B cell (primary cell): ENCODE data around the genes SIRT3, IFITM1, HRAS and GATD1.

DNA sequence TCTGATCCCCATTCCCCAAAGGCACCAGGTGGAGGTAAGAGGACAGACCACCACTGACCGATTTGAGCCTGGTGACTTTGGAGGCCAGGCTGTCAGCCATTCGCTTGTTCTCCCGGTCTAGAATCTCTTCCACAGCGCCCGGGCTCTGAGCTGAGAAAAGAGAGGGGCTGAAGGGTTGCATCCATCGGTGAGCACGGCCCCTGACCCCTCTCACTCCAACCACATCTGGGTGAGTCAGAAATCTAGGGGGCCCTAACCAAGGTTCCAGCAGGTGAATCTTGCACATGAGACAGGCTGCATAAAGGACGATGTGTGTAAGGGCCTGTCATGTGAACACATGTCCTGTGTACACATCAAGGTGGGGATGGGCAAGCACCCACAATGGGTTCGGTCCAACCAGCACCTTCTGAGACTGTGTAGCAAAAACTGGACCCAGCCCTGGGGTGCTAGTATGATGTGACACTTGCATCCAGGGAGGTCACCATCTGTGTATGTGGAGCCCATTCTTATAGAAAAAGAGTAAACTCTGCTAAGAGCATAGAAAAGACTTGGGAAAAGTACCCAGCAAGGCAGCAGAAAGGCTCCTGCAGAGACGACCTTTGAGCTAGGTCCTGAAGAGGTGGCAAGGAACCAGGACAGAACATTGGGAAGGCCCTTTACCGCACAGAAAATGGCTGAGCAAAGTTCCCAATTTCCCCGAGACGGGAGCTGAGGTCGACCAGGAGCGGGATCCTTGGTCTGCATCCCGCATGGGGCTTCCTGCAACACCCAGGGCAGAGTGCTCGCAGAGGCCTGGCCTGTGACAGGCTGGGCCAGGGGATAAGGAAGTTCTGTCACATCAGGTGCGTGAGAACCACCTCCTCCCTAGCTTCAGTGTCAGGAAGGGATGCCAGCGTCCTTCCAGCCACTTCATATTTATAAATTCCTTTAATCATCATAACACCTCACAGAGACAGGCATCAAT is 1.0 kb downstream of the BET1L start:
- PRO-cap: unidirectional peak, minus-strand start at position 278 of the sequence
- CAGE, long polyA plus RNA: no peak

- PRO-cap: no peak
- CAGE, long polyA plus RNA: no peak
Measured at GRCh38 chr11:206858-207289, 325 bp downstream of the BET1L start.

- PRO-cap: no peak
- CAGE, long polyA plus RNA: no peak
Measured at GRCh38 chr11:209370-209552, 1.8 kb downstream of the RIC8A start.

DNA sequence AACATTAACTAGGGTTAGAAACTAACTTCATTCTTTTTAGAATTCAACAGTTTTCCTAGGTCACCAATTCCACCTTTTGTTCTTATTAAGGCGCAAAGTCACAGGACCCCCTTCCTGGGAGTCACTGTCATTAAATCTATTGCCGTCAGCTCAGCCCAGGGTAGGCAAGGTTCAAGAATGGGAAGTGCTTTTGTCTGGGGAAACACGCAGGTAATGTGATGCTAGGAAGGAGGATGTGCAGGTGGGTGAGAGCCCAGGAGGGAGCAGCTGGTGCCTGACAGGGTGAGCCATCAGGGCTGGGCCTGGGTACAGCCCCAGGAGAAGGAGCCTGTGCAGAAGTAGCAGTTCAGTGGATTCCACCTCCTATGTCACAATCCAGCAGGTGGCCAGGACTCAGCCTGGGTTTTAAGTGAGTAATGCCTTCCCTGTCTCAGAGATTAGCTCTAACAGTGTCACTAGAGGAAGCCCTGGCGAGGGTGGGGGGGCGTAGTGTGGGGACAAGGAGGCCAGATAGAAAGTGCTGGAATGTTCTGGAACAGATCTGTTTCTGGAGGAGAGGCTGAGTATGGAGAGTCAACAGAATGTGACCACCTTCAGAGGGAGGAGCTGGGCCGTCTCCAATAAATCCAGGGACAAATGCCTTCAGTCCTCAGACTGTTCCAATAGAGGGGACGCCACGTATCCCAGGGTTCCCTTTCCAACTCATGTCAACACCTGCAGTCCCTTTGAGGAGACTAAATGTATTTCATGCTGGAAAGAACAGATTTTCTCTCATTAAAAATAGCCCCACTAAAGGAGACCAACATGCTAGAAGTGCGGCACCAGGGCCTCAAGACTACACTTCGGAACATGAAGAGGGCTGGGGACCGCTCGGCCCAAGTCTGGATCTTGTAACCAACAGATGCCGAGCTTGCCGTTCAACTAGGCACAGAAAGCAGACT is 8.2 kb downstream of the RIC8A start:
- PRO-cap: no peak
- CAGE, long polyA plus RNA: no peak

- PRO-cap: unidirectional peak, plus-strand start at chr11:236041; unidirectional peak, plus-strand start at chr11:236092; bidirectional peak, plus-strand start at chr11:236546, minus-strand start at chr11:236342
- CAGE, long polyA plus RNA: no peak
Measured at GRCh38 chr11:235771-236684, at the start of gene SIRT3. Gene SIRT3, minus strand, starts transcription at chr11:236342.

DNA sequence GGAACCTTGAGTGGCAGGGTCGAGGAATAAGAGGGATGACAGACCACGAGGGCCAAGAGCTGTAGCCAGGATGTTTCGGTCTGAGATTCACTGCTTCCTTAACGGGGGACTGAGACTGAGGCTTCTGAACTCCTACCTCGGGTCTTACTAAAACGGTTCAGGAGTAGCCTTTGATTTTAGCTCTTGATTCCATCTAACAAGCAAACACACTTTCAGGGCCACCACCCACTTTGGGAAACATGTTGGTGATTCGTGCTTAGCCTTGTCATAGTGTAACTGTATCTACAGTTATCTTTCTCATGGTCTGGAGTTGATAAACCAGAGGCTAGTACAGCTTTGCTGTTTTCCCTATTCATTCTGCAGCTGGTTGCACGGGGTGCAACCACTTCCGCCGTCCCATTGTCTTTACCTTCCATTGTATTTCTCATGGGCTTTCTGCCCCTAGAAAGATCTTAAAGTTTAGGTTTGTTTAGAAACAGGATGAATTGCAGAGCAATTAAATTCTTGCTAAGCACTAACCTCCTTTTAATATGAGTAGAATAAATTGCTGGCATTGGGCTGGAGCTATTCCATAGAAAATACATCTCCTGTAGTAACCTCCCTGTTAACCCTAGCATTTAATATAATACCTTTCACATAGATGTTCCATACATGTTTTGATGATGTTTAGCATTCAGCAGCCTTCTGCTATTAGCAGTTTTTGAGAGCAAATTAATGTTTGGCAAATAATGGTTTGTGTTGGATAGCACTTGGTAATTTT is 709 bp downstream of the PSMD13 start:
- PRO-cap: no peak
- CAGE, long polyA plus RNA: no peak

- PRO-cap: bidirectional peak, plus-strand start at chr11:314040, minus-strand start at chr11:314095; bidirectional peak, plus-strand start at chr11:314497, minus-strand start at chr11:314315
- CAGE, long polyA plus RNA: start-site peak on the plus strand at chr11:314047-314167, 1,736 and 1,299 reads in 2 replicates
Measured at GRCh38 chr11:313788-314823, at the start of gene IFITM1. Gene IFITM1, plus strand, starts transcription at chr11:314040.

DNA sequence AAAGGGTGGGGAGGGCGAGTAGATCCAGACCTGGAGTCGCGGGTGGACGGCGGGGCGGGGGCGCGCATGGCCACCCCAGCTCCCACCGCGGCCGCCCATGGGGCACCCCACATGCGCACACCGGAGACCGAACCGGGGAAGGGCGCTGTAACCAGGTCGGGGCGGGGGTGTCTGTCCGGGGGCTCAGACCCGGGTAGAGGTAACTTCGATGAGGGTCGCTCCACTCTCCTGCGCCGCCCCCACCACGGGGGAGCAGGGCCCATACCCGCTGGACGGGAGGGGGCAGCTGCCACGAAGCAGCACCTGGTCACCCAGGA is 1.9 kb downstream of the IFITM3 start:
- PRO-cap: no peak
- CAGE, long polyA plus RNA: no peak

GRCh38 chr11:416120-416724 is 1.4 kb upstream of the SIGIRR start:
- PRO-cap: no peak
- CAGE, long polyA plus RNA: no peak

- PRO-cap: no peak
- CAGE, long polyA plus RNA: no peak
Measured at GRCh38 chr11:490725-491133, 16.3 kb downstream of the RNH1 start.

GRCh38 chr11:503015-503942 is 3.8 kb downstream of the RNH1 start:
- PRO-cap: no peak
- CAGE, long polyA plus RNA: no peak

GRCh38 chr11:513578-513799 is 6.4 kb upstream of the RNH1 start:
- PRO-cap: no peak
- CAGE, long polyA plus RNA: no peak

- PRO-cap: bidirectional peak, plus-strand start at chr11:535789, minus-strand start at chr11:535566
- CAGE, long polyA plus RNA: no peak
Measured at GRCh38 chr11:535159-536095, at the start of gene HRAS. Gene HRAS, minus strand, starts transcription at chr11:535576.

- PRO-cap: no peak
- CAGE, long polyA plus RNA: no peak
Measured at GRCh38 chr11:587869-588427, 11.7 kb downstream of the PHRF1 start.

DNA sequence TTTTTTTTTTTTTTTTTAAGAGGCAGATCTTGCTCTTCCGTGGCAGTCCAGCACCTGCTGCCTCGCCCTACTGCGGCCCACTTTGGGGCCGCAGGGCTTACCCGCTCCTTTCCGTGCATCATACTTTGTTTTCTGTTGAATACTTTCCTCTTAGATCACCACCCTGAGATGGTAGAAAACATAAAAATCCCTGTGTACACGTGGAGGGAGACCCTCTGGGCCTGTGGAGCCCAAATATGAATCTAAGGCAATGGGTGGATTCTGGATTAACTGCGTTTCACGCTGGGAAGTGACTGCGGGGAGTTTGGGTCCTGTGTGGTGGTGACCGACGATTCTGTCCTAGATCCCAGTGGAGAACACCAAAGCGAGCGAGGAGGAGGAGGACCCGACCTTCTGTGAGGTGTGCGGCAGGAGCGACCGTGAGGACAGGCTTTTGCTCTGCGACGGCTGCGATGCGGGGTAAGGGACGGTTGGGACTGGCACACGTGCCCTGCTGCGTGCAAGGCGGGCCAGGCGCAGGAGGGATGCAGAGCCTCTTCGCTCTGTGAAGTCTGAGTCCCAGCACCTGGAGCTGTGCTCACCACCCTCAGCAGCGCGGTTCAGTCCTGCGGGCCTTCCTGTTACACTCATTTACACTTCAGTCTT is 16.1 kb downstream of the PHRF1 start:
- PRO-cap: no peak
- CAGE, long polyA plus RNA: no peak

GRCh38 chr11:598124-598770 is 17.5 kb downstream of the IRF7 start:
- PRO-cap: no peak
- CAGE, long polyA plus RNA: no peak

- PRO-cap: no peak
- CAGE, long polyA plus RNA: no peak
Measured at GRCh38 chr11:607146-607640, 8.6 kb downstream of the IRF7 start.

DNA sequence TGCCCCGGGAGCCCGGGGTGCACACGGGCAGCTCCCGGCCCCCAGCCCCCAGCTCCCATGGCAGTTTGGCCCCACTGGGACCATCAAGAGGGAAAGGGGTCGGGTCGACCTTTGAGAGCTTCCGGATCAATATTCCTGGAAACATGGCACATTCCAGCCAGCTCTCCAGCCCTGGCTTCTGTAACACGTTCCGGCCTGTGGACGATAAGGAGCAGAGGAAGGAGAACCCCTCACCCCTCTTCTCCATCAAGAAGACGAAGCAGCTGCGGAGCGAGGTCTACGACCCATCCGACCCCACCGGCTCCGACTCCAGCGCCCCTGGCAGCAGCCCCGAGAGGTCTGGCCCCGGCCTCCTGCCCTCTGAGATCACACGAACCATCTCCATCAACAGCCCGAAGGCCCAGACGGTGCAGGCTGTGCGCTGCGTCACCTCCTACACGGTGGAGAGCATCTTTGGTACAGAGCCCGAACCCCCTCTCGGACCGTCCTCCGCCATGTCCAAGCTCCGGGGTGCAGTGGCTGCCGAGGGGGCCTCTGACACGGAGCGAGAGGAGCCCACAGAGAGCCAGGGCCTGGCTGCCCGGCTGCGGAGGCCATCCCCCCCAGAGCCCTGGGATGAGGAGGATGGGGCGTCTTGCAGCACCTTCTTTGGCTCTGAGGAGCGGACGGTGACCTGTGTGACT is 7.9 kb downstream of the IRF7 start:
- PRO-cap: no peak
- CAGE, long polyA plus RNA: no peak

DNA sequence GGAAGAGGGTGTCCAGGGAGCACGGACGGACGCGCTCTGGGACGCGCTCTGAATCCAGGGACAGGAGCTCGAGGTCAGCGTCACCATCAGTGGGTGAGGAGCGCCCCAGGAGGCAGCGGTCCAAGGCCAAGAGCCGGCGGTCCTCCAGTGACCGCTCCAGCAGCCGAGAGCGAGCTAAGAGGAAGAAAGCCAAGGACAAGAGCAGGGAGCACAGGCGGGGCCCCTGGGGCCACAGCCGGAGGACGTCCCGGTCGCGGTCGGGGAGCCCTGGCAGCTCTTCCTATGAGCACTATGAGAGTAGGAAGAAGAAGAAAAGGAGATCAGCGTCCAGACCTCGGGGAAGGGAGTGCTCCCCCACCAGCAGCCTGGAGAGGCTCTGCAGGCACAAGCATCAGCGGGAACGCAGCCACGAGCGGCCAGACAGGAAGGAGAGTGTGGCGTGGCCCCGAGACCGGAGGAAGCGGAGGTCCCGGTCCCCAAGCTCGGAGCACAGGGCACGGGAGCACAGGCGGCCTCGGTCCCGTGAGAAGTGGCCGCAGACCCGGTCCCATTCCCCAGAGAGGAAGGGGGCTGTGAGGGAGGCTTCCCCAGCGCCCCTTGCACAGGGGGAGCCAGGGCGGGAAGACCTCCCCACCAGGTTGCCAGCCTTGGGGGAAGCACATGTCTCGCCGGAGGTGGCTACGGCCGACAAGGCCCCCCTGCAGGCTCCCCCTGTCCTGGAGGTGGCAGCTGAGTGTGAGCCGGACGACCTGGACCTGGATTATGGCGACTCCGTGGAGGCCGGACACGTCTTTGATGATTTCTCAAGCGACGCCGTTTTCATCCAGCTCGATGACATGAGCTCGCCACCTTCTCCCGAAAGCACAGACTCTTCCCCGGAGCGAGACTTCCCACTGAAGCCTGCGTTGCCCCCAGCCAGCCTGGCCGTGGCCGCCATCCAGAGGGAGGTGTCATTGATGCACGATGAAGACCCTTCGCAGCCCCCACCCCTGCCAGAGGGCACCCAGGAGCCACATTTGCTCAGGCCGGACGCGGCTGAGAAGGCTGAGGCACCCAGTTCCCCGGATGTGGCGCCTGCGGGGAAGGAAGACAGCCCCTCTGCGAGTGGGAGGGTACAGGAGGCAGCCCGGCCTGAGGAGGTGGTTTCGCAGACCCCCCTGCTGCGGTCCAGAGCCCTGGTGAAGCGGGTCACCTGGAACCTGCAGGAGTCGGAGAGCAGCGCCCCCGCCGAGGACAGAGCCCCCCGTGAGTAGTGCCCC is 6.8 kb downstream of the IRF7 start:
- PRO-cap: no peak
- CAGE, long polyA plus RNA: no peak

- PRO-cap: bidirectional peak, plus-strand start at chr11:777582, minus-strand start at chr11:777485
- CAGE, long polyA plus RNA: no peak
Measured at GRCh38 chr11:777329-777876, at the start of gene GATD1. Gene GATD1, minus strand, starts transcription at chr11:777487.